ENCODE measurements around the genes OR52N2, OR52W1, APBB1, MRPL17 and OR10A2.

DNA sequence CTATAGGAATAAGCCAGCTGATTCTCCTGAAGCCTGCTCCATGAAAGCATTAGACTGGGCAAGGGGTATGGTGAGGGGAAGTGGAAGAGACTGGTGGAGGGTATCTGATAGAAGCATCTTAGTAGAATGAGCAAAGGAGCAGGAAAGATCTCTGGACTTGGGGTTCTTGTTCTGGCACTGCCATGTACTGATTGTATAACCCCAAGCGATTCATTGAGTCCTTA, 169 bp downstream of the OR51I2 start:
- PRO-cap: no peak

- PRO-cap: no peak
Measured at GRCh38 chr11:5488730-5489193, 277 bp downstream of the OR52D1 start.

DNA sequence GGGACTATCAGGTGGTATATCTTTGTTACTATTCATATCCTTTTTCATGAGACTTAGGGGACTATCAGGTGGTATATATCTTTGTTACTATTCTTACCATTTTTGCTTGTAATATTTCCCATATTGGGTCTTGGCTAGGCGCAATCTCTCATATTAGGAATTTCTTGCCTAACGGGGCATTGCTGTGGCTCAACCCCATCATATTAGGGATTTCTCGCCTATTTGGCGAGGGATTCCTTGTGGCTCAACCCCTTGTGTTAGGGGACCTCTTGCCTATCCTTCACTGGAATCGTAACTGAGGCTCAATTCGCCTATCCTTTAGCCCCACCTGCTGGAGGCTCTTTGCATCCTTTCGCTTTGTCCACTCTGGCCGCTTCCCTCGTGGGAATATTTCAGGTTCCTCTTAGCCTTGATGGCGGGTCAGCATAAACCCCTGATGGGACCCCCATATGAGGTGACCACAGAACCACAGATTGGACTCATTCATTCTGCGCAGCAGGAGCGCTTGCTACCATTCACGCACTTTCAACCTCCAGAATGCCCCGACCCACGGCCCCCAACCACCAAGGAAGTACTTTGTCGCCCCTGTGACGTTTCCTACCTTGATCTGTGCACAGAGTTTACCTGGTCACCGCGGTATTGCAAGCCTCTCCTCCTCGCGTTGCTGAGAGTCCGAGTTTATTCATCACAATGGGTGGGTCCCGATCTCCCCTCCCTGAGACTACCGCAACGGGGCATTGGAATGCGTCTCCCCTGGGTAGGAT, at the start of gene OR52N2:
Gene OR52N2 (plus strand): TSS at position 627 of the 764 bp plus-strand sequence.
- PRO-cap: no peak

GRCh38 chr11:6198862-6199364, at the start of gene OR52W1:
Gene OR52W1 (plus strand): TSS chr11:6199224.
- PRO-cap: no peak

GRCh38 chr11:6388028-6388461, 2.2 kb upstream of the SMPD1 start:
- PRO-cap: no peak

DNA sequence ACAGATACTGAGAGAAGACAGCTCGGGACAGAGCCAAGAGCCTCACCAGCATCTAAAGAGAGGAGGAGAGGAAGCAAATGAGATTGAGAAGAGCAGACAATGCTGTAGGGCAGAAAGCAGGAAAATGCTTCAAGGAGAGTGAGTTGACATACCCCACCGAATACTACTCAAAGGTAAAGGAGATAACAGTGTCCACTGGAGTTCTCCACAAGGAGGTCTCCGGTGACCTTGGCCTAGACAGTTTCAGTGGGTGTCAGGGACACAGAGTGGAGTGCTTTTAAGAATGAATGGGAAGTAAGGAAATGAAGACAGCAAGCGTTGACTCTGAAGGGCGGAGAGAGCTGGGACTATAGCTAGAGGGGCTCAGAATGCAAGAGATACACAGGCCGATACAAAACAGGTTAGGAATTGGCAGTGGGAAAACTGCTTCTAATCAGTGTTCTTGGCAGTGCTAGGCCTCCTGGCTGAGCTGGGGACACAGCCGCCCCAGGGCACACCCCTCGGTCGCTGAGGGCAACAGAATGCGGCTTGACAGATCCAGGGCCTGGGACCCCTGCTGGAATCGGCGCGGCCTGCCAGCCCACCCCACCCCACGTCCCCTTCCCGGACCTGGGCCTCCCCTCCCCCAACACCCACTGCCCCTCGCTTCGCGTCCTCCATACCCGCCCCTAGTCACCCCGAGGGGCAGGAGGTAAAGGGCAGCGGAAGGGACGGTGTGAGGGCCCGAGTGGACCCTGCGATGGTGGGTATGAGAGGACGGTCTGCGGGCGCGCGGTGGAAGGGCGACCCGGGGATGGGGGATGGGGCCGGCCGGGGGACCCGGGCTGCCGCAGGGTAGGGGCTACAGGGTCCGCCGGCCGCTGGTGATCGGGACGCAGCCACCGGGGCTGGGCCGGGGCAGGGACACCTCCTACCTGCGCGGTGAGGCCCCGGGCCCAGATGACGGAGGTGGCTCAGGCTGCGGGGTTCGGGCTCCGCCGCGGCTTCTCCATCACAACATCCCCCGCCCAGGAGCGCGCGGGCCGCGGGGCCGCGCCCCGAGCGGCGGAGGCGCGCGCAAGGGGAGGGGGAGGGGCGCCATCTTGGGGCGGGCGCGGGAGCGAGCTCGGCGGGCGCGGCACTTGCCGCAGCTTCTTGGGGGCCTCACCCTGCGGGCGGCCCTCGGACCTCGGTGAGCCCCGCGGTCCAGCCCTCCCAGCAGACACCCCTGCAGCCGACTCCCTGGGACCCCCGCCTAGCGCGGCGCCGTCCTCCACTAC, at the start of gene APBB1:
Gene APBB1 (minus strand): TSS at position 1,024 of the 1,259 bp plus-strand sequence.
- PRO-cap: bidirectional peak, plus-strand start at position 1,120 of the sequence, minus-strand start at position 1,000 of the sequence

DNA sequence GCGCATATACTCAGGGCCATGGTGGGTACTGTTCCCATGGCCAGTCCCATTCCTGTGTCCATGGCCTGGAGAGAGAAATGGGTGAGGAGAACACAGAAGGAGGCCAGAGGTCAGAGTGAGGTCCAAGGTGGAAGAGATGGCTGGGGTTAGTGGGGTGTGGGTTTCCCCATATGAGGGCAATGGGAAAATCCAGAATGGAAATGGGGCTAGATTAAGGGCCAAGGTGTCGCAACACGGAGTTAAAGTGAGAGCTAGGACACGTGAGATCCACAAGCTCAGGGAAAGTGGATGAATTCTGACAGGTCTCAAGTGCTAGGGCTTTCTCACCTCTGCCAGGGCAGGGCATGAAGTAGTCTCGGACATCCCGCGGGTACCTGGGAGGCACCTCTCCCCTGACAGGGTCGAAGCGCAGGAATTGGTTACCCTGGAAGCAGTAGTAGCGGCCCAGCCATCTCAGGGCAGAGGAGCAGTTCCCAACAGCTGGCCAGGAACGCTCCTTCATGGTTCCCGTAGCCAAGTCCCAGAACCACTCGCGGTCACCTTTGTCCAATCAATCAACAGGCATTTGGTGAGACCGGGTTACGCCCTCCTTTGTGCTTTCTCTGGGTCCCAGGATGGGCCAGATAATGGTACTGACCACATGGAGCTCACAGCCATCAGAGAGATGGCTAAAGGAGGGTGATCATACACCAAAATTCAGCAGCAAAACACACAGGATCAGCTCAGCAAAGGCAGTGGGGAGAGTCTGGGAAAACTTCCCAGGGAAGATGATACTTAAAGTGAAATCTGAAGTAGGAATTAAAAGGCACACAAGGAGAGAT, 3.5 kb downstream of the HPX start:
- PRO-cap: no peak

GRCh38 chr11:6477991-6478447, 3.1 kb downstream of the ARFIP2 start:
- PRO-cap: no peak

GRCh38 chr11:6646123-6646565, 9.5 kb downstream of the DCHS1 start:
- PRO-cap: no peak

DNA sequence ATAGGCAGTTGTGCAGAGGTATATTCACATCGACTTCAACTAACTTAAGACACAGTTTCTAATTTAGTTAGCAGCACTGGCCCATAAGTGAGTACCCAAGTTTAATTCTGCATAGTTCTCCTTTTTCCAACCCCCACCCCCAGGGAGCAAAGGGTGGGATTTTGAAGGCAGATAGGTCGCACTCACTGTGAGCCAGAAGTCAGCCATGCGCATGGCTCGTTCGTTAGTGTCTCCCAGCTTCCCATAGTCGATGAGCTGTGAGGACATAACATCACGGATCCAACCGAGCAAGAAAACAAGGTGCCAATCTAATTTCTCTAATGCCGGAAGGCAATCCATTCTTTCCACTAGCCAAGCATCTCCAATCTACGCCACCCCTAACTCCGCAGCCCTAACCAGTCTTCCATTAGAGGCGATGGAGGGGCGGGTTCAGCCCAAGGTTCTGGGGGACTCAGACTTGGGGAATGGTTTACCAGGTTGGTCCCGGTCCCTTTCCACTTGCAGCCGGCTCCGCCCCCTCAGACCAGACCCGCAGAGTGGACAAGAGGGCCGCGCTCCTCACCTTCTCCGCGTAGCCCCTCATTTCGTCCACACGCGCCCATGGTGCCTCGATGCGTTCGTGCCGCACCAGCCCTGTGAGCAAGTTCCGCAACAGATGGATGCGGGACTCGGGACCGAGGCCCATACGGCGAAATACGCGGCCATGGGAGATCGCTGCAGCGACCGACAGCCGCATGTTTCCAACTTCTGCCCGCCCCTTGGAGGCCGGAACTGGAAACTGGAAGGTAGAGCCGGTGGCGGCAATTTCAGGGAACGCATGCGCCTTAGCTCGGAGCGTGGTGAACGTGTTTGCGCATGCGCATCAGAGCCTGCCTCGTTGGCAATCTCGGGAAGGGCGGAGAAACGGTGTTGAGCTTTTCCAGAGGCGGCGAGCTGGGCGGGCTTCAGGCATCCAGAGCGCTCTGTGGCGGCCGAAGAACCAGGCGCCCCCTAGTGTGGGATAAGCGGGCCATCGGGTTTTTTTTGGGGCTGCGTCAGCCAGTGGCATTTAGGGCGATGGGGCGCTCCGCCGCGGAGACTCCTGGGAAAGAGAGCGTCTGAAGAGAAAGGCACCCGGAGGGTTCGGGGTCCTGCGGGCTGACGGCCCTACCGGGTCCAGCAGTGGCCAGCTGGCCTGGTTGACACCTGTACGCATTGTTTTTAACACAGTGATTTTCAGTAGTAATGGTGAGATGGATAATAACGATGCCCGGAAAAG, at the start of gene MRPL17:
Gene MRPL17 (minus strand): TSS at position 780 of the 1,258 bp plus-strand sequence.
- PRO-cap: bidirectional peak, plus-strand start at position 1,091 of the sequence, minus-strand start at position 773 of the sequence

DNA sequence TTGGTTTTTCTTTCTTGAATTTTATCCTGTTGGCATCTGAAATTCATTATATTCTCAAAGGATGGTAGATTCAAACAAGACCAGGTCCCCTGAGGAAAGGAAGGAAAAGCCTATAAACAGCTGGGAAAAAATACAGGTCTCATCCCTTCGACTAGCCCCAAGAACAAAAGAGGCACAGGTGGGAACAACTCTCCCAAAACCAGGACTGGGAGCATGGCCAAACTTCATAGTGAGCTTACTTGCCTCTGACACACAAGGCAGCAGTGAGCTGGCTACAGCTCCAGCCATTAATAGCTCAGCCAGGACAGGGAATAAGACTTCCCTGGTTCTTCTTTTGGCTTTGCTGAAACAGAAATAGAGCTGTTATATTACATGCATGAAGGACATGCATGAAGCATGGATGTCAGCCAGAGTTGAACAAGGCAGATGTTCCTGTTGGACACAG, at the start of gene OR10A2:
Gene OR10A2 (plus strand): TSS at position 151 of the 445 bp plus-strand sequence.
- PRO-cap: no peak

- PRO-cap: no peak
Measured at GRCh38 chr11:7524322-7525283, 10.8 kb downstream of the PPFIBP2 start.

- PRO-cap: no peak
Measured at GRCh38 chr11:7575681-7576735, 62.2 kb downstream of the PPFIBP2 start.

GRCh38 chr11:7578329-7578834, 64.6 kb downstream of the PPFIBP2 start:
- PRO-cap: no peak

DNA sequence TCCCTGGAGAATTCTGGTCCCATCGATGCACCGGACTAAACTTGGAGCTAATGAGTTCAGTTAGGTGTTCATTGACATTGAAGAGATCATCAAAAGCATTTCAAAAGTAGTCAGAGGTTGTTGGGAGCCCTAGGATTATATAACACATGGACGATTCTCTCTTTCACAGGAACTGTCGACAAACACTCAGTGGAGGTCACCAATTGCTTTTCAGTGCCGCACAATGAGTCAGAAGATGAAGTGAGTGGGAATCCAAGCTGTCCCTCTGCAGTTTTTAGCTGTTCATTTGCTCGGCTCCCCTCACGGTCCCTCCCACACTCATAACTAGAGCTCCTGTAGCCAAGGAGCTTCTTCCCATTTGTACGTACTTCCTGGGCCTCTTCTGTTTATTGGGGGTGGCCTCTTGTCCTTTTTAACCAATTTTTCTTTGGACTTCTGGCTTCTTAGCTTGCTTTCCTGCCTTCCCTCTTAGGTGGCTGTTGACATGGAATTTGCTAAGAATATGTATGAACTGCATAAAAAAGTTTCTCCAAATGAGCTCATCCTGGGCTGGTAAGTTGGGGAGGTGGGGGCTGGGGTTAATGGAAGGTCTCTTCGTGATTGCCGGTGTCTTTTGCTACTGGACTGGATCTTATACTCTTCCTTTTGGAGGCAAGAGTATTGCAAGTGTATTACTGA, 4.6 kb downstream of the EIF3F start:
- PRO-cap: no peak

- PRO-cap: no peak
Measured at GRCh38 chr11:7994918-7995701, 8.0 kb downstream of the EIF3F start.

- PRO-cap: no peak
Measured at GRCh38 chr11:8016426-8016725, 29.2 kb downstream of the EIF3F start.

DNA sequence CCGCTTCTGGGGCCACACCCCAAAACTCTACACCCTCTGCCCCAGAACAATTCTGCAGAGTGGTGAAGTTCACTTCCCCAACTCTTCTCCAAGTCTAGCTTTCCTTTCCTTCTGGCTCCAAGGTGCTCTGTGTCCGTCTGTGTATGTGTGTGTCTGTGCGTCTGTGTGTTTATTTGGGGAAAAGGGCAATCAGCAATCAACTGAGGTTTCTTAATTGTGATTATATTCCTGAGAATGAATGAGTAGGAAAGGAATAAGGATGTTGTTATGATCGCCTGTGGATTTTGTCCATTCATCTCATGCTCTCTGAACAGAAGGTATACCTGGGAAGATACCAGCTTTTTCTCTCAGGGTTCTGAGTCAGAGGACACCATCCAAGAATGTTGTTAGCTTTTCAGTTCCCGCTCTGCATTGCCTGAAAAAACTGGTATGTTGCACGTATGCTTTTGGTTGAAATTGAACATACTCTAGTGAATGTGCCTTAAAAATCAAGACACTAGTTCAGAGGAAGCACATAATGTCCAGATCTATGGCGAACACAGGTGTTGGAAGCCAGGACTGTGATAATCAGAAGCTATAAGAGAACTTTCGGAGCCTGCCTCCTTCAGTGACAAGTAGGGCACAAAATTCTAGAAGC, 23.4 kb downstream of the TUB start:
- PRO-cap: no peak

GRCh38 chr11:8206152-8206668, 37.4 kb upstream of the RIC3 start:
- PRO-cap: no peak

GRCh38 chr11:8258245-8258704, 5.4 kb downstream of the LMO1 start:
- PRO-cap: no peak